LNCaP clone FGC (cell line): ENCODE measurements around a stretch of chr4.

- RRBS, 2 experiments = under 1 to 1% methylated on average over 8 of the region's 9 CpGs
These were observed 267 bp upstream of the NFXL1 start for GRCh38 chr4:47914775-47914924.

DNA sequence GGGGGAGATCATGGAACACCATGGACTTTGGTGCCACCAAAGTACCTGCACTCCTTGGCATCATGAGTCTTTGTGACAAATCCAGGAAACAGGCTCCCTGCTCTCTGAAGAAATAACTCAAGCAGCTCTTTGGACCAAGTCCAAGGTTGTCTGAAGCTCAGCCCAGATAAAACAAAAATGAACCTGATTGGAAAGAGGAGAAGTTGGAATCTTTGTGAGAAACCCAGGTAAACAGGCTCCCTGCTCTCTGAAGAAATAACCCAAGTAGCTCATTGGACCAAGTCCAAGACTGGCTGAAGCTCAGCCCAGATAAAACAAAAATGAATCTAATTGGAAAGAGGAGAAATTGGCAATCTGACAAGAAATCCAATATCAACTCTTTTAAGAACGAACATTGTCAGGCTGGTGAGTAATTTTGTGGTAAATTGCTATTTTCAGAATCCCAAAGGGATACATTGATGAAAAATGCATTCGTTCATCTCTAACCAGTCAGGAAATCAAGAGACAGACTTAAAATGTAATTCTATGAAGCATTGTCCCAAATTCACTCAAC, 16.6 kb upstream of the NFXL1 start:
- RRBS, 2 experiments = no CpG with 5 or more reads among the region's 2 CpGs

DNA sequence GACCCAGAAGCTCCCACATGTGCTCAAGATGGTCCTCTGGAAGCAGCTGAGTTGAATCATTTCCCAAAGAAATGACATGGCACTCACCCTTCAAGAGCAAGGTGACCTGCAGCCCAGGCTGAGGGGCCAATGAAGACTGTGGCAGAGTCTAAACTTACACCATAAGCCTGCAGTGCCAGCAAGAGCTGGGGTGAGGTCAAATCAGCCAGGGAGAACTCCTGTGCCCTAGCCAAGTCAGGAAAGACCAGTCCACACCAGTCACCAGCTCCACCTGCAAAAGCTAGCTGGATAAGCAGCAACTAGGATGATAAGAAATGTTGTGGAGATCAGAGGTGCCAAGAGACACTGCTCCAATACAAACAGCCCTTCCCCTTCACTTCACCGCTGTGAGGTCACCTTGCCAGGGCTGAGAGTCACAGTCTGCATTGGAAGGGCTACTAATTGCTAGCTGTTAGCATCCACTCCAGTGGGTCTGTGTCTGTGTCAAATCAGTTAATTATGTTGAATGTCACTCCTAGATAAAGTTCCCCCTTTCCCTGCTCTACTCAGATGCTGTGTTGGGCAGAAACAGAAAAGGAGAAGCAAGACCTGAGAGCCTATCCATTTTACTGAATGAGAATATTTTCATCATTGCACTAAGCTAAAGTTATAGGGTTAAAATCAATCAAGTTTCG, 31.4 kb downstream of the NIPAL1 start:
- RRBS, 2 experiments = no CpG with 5 or more reads among the region's 2 CpGs

DNA sequence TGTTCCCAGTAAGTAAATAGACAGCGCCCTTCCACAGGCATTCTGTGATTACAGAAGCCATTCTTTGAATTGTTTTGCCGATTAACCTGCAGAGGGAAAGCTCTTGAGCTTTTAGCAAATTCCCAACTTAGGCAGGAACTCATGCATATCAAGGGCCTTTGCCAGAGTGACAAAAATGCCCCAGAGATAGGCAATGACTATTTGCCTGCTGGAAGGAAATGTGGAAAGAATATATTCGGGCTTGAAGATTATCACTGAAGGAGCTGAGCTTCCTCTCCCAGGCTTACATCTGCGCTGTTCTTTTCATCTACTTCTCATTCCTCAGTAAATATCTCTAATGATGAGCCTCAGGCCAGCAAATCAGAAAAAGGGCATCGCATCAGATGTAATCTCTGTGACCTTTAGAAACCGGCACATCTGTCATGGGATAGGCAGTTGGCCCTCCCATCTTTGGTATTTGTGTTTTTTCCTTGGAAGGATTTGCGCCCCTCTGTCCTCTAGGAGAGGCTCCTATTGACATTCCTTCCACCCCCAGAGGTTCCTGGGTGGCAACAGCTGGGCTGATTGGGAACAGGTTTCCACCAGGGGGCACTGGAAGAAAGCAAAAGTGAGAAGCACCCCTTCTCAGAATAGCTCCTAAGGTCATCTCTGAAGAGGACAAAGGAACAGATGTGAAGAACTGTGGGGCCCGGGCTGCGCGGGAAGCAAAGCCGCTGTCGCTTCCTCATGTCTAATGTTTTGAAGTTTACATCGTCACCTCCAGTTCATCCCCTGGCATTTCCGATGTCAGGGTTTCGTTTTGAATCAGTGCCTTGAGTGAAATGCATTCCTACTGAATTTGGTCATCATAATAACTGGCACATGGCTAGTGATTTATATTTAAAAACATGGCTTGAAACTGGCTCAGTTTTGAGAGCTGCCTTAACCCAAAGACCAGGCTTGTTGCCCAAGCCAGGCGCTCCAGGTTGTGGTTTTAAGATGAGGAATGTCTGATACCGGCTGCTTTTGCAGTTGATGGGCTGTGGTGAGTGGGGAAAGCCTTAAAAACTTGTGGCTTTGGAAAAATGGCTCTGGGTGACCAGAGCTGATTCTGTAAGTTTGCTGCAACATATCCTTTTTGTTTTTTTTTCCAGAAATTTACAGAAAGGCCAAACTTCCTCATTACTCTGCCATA, 6.3 kb downstream of the TXK start:
- RRBS, 2 experiments = no CpG with 5 or more reads among the region's 17 CpGs

DNA sequence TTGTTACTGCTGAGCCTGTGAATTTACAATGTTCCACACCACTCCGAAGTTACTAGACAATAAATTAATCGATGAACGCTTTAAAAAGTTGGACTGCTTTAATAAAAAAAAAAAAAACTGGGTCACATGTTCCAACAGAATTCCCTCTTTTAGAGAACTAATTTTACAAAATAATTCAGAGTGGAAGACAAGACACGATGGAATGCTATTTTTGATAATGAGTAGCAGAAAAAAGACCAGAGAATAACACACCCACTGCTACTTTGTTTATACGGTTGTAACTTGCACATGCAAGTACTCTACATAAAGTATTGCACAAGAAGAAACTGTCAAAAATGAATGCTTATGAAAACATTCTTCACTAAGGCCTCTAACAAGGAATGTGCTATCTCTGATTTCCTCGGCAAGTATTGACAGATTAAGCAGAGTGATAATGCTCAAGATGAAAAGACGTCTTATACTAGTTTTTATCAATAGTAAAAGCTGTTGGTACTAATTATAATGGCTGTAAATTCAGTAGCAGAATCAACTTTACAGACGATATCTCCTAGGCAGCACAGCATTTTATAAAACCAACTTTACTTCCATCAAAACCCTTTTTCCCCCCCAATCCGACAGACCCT, 1.7 kb downstream of the FRYL start:
- RRBS, 2 experiments = no CpG with 5 or more reads among the region's 9 CpGs

DNA sequence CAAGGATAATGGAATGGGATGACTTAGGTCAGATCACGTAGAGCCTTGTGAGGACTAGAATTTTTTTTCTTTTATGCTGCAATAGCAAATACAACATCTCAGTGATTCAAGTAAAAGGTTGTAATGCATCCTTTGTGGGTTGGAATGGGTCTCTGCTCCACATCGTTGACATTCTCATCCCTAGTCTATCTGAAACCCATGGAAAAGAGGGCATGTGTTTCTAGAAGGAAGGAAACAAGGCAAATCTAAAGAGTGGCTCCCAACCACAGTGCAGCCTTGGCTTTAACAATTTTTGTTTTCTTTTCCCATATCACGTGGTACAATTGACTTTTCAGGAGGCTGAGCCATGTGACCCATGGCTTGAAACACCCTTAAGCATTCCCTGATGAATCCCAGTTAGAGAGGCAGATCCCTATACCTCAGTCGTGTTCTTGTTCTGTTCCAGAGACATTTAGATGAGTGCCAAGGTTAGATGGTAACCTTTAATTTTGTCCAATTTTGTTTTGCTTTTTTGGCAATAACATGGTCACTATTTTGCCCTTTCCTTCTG, 12.8 kb downstream of the DCUN1D4 start:
- RRBS, 2 experiments = no CpG with 5 or more reads among the region's 4 CpGs

DNA sequence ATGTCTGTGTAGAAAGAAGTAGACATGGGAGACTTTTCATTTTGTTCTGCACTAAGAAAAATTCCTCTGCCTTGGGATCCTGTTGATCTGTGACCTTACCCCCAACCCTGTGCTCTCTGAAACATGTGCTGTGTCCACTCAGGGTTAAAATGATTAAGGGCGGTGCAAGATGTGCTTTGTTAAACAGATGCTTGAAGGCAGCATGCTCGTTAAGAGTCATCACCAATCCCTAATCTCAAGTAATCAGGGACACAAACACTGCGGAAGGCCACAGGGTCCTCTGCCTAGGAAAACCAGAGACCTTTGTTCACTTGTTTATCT, 193.0 kb downstream of the USP46 start:
- RRBS, 2 experiments = no CpG with 5 or more reads among the region's 3 CpGs

- RRBS, 2 experiments = no CpG with 5 or more reads among the region's 8 CpGs
These were observed 112.2 kb downstream of the USP46 start for GRCh38 chr4:52546986-52547288.

GRCh38 chr4:52652061-52652553, 7.0 kb downstream of the USP46 start:
- RRBS, 2 experiments = no CpG with 5 or more reads among the region's 2 CpGs

- RRBS, 2 experiments = no CpG with 5 or more reads among the region's 9 CpGs
These were observed 38.0 kb downstream of the ERVMER34-1 start for GRCh38 chr4:52713089-52713684.

DNA sequence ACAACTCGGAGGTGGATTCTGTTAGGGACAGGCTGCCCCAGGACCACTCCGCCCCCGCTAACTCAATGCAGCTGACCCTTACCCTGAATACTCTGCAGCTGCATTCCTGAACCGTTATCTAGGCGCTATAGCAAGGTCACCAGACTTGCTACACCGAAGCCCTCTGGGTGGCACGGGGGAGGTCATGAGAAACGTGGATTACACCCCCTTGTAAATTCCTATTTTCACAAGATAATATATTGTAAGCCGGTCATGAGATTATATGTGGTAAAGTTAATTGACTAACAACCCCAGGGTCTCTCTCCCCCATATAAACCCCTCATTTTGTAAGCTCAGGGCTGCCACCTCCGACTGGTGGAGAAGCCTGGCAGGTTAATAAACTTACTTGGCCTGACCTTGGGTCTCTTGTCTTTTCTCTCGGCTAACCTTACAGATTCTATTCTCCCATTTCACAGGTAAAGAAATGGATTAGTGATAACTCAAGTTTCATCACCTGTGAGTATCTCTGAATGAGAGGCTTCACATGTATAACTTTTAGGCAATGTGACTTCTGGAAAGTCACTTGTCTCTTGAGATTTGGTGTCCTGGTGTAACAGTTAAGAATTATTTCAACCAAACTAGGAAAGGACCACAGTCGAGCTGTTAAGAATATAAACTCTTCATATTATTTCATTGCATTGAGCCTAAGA, 37.3 kb downstream of the ERVMER34-1 start:
- RRBS, 2 experiments = no CpG with 5 or more reads among the region's 12 CpGs

- RRBS, 2 experiments = no CpG with 5 or more reads among the region's 2 CpGs
These were observed 83.3 kb downstream of the RASL11B start for GRCh38 chr4:52945514-52945801.

GRCh38 chr4:52989781-52990156, 127.7 kb downstream of the RASL11B start:
- RRBS, 2 experiments = no CpG with 5 or more reads among the region's 2 CpGs

DNA sequence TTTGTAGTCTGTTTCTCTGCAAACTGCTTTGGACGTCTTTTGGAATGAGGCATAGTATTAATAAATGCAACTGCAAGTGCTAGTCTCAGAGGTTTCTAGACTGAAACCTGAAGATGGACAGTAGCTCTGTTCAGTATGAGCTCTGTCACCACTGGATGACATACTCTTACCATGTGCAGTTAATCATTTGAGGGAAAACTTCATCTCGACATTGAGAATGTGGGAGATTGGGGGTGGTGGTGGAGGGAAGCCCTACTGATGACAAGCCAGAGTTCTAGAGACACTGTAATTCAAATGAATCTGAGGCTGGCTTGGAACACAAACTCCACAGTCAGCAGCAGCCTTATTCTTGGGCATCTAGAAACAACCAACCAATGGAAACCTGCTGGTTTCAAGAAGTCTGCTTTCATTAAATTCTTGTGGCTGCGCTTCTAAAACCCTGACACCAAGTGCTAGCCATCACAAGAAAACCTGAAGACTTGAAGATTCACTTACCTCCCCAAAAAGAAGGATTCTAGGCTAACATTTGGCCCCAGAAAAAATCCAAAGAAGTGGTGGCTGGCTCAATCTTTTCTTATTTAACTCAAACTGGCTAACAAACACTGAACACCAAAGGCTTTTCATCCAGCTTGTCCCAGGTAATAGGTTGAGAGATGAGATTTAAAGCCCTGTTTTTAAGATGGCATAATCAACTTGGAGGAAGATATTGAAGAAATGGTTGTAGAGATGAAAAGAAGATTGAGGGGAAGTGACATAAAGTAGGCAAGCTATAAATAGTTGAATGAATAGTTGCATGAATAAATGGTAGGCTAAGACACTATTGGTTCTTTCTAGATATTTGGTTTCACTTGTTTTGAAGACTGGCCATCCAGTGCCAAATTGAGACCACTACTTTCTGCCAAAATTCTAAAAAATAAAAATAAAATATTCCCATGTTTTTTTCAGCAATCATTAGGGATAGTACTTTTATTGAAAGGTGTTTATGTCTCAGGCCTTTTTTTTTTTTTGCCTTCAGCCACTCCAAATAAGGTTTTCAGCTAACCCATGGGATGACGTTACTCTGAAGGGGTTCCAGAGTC, 161.9 kb downstream of the RASL11B start:
- RRBS, 2 experiments = no CpG with 5 or more reads among the region's 4 CpGs

GRCh38 chr4:53590952-53591270, 375 bp downstream of the LNX1 start:
- RRBS, 2 experiments = no CpG with 5 or more reads among the region's 5 CpGs

- RRBS, 2 experiments = no CpG with 5 or more reads among the region's 9 CpGs
These were observed 155.8 kb downstream of the CHIC2 start for GRCh38 chr4:53908607-53909069.

GRCh38 chr4:54059294-54059694, 5.1 kb downstream of the CHIC2 start:
- RRBS, 2 experiments = no CpG with 5 or more reads among the region's 1 CpG

DNA sequence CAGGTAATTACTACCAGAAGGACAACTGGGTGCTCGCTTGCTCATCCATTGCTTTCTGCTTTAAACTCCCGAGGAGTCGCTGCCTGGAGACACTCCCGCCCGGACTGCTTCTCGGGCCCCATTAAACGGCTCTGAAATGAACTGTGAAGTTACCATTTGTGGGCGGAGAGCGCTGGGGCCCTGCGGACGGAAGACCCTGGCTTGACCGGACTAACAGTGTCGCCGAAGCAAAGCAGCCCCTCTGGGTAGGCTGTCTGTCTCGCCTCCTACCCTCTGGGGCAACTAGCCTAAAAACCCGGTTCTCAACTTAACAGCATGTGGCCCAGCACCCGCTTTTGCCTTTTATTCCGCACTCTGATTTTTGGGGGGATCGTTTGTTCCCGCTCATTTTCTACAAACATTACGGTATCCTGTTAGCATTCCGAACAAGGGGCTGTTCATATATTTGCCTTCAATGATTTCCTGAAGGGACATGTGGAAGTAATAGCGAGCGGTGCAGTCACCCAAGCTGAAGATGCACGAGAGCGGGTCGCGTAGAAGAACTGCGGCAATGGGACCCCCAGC, 1.7 kb upstream of the PDGFRA start:
- RRBS, 2 experiments = 61% methylated on average over 9 of the region's 29 CpGs

DNA sequence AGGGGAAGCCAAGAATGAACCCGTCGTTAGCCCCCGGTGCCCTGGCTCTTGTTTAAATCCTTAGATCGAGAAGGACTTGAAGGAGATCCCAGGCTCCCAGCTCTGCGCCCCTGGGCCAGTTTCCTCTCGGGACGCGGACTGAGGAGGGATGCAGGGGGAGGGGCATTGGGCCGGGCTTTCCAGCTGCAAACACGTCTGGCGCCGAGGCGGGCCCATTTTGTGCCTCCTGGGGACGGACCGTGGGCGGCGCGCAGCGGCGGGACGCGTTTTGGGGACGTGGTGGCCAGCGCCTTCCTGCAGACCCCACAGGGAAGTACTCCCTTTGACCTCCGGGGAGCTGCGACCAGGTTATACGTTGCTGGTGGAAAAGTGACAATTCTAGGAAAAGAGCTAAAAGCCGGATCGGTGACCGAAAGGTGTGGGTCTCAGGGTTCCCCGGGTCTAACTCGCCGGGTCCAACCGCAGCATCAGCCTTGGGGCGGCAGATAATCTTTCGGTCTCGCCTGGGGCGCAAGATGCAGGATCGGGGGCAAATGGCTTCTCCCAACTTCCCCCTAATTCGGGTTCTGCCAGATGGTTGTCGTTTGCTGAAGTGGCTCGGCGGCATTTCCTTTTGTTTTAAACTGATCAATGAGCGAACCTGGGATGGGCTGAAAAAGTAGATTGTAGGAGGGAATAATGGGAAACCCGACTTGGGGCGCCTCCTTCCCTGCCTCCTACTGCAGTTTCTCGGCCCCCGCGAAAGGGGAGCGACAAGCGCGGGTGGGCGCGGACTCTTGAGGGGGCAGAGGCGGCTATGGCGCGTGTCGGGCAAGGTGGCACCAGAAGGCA, 2.9 kb downstream of the PDGFRA start:
- RRBS, 2 experiments = 52 to 57% methylated on average over 4 to 6 of the region's 58 CpGs

- RRBS, 2 experiments = 2 to 3% methylated on average over 28 of the region's 92 CpGs
These were observed 804 bp downstream of the KIT start for GRCh38 chr4:54658236-54659285.